H9 (cell line): Measurements from ENCODE around the gene JMJD1C.

DNA sequence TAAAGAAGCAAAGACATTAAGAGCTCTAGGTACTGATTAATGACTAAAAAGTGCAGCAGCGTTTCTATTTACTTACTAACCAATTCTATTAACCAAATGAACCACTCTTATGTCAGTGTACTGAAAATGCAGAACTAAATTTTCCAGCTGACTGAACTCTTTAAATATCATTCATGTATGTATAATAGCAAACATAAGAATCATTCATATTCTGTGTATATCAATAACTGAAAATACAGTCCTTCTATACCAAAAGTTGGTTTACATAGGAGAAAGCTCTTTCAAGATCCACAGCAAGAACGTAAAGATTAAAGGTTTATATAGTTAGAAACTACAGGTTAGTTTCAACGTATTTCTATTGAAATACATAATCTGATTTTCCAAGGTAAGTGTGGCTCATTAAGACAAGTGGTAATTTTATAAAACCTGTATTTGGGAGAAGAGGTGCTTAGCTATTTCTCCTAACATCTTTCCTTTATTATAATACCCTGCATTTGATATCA is 67.7 kb downstream of the NRBF2 start:
- PRO-cap, result no peak

DNA sequence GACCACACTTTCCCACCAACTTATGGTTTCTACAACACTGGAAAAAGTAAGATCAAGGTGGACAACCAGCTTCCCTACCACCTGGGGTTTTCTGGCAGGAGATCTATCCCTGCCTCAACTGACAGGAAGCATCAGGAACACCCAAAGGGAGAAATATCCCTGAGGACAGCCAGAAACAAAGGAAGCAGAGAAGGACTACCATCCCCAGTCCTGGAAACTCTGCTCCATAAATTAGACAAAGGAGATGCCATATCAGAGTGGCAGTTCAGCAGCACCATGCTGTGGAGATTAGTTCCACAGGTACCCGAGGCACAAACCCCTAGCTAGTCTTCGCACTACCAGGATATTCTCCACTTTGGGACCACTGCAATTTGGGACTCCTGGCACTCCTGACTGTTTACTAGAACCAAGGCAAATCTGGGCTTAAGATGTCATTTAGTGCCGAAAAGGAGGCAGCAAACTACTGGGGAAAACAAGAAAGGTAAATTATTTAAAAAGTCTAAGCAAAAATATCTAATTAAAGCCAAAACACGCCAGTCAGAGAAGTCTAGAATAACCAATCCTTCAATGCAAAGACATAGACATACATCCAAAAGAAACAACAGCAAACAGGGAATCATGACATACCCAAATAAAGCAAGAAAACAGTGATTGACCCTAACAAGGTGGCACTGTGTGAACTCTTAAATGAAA is 110.9 kb downstream of the NRBF2 start:
- PRO-cap, result no peak

DNA sequence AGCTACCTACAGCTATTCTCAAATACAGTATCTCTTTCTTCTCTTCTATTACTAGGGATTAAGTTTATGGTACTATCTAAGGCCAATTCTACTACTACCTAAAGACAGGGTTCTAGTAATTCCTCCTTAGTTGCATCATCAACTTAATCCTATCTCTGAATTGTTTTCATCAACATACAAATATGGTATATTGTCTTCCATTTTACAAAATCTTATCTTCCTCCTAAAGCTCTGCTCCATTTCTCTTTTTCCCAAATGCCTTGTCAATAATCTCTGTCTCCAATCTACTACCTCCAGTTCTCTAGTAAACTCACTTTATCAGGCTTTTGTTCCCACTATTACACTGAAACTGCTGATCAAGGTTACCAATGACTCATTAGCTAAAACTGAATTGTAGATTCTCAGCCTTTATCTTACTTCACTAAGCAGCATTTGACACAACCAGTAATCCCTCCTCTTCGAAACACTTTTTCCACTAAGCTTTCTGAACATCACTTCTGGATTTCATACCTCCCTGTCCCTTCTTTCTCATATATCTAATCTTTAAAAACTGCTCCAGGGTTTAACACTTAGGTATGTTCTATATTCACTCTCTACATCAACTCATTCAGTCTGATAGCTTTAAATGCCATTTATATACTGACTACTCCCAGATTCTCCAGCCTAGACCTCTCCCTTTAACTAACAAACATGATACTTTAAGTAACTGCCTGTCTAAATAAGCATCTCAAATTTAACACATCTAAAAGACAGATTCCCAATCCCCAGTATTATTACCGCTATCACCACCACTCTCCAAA is 28.2 kb downstream of the JMJD1C start:
- PRO-cap, result no peak

DNA sequence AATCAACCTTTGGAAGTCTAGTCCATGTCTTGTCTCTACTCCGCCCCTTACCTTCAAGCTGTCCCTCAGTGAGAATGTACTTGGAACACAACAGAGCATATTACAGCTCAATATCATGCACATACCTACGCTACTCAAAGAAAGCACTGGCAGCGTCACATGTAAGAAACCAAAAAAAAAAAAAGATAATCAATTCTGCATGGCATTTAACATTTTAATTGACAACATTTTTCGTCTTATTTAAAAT is 1.3 kb downstream of the JMJD1C start:
- PRO-cap, result no peak

DNA sequence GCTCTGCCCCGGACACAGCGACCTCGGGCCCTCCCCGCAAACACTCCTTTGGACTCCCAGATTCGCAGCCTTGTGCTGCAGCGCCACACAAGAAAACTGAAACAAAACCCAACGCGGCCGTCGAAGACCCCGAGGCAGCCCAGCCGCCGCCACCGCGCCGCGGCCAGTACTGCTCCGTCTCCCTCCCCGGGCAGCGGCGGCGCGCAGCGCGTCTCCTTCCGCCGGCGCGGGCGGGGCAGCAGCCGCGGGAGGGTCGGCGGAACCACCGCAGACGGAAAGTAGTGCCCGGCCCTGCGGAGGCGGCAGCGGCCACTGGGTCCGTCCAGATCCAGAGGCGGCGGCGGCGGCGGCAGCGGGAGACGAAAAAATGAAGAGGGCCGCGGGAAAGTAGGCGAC is at the start of gene JMJD1C:
JMJD1C (minus strand) TSS at position 171 of the 396 bp plus-strand sequence.
- PRO-cap, result bidirectional peak, plus-strand start at position 331 of the sequence, minus-strand start at position 171 of the sequence

- PRO-cap, result bidirectional peak, plus-strand start at chr10:63521403, minus-strand start at chr10:63521228
These were observed 219 bp upstream of the REEP3 start for GRCh38 chr10:63521055-63521309.

DNA sequence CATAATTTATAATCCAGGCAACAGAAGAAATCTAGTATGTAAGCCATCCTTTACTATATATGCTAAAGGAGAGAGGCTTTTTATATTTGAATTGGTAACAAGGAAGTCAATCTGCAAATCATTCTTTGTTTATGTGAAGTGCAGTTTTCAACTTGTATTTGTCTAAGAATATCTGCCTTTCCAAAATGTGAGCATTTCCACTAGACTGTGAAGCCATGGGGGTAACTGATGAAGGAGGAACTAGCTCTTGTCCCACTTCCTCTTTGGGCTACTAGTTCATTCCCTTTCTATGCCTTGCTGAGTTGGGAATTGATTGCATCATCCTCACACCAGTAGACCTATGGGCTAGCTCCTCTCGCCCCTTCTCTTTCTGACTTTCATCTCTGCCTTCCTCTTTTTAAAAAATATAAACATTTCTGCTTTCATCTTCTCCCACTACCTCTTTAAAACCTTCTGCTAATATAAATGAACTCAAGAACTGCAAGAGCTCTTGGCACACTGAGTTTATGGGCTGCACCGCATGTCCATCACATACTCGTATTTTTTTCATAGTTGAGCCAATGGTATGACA is 181.8 kb downstream of the REEP3 start:
- PRO-cap, result no peak

GRCh38 chr10:64041009-64041613 is 519.9 kb downstream of the REEP3 start:
- PRO-cap, result unidirectional peak, plus-strand start at chr10:64041507

DNA sequence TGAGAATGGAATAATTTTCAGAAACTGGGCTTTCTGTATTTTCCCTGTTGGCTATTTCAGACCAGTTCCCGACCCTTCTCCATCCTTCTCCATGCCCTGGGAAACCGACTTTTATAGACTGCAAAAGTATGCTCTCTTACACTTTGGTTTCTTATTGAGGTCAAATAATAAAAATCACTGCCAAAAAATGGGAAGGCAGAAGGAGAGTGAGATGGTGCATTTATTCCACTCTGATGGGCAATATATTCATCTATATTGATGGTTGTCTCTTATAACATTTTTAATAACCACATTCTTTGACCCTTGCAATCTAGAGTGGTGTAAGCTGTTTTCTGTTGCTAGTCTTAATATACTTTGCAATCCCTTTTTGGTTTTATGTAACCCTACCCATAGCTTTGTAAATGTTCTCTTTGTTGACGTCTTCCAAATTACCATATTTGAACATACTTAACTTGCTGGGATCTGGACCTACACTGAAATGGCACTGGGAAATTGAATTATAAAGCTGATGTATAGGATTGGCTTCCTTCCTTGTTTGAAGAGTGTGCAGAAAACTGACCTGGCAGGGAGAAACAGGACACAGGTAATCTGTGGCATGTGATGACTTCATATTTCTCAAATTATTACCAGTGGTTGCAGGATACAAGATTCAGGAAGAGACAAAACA is 1227.2 kb upstream of the LRRTM3 start:
- PRO-cap, result no peak

- PRO-cap, result no peak
These were observed 387.5 kb upstream of the LRRTM3 start for GRCh38 chr10:66538378-66538650.

- PRO-cap, result no peak
These were observed 208.3 kb upstream of the LRRTM3 start for GRCh38 chr10:66717541-66717893.

DNA sequence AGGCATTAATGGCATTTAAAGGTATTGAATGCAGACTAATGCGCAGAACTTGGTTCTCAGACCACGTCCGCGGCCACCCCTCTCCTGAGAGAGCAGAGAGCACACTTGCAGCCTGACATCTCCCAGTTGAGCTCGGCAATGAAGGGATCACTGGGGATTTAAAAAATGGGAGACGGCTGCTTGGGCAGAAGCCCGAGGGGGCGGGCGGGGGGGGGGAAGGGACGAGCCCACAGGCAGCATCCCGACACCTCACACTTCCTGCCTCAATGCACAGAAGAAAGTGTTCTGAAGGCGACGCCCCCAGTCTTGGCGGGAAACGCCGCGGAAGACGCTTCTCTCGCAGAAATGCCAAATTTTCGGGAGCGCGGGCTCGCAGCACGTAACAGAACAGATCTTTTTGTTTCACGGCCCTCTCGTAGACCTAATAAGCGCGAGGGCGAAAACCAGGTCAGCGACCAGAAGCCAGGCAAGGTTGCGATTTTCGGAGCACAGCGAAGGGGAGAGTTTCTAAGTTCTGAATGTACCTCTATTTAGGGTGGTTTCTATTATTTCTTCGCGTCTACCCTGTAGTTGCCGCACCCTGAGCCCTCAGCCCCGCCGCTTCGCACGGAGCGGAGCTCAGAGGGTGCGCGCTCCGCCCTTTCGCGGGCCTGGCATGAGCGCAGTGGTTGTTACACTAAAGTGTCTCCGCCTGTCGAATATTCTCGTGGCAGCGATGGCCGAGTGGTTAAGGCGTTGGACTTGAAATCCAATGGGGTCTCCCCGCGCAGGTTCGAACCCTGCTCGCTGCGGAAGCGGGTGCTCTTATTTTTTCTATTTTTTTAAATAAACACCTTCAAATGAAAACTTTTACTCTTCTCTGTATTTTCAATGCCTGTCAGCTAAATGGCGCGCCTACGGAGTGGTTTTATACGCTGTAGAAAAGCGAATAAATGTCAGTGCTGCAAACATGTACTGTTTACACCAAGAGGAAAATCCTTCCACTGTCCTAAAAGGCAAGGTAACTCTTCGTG is 68.1 kb upstream of the CTNNA3 start:
- PRO-cap, result bidirectional peak, plus-strand start at position 303 of the sequence, minus-strand start at position 282 of the sequence; bidirectional peak, plus-strand start at position 707 of the sequence, minus-strand start at position 657 of the sequence

DNA sequence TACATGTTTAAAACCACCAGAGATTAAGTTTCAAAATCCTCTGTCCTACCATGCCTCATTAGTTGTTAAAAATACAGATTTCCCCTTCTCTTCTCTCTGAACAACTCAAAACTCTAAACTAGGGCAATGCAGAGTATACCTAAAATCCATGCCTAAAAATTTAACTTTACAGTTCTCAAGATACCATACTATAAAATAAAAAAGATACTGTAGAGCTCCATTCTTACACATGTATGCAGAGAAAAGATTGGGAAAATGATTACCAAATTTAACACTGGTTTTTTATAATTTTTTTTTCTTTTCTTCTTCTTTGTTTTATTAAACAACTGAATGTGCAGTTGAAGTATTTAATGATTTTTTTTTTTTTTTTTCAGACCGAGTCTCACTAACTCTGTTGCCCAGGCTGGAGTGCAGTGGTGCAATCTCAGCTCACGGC is 21.1 kb downstream of the HERC4 start:
- PRO-cap, result no peak

DNA sequence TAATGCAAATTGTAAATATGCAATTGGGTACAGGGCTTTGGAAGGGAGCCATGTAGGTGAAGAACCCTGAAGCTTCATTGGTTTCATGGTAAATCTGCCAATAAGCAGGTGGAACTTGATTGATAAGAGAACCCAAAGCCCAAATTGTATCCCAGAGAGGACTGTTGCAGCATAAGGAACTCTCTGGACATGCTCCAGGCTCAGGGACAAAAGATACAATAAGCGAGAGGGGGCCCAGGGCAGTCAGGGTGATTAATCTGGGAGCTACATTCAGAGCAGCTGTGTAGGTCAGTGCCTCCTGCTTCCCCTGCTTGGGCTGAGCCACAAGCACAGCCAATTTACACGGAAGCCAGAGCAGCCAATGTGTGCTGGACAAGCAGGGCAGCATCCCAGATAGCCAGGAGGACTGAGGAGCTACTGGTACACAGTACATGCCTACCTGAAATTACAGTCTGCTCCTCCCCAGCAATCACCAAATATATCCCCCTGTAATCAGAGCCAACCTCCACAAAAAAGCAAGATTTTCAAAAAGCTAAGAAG is 24.2 kb downstream of the MYPN start:
- PRO-cap, result no peak

GRCh38 chr10:68230889-68231906 is 715 bp downstream of the ATOH7 start:
- PRO-cap, result bidirectional peak, plus-strand start at chr10:68231292, minus-strand start at chr10:68231150; bidirectional peak, plus-strand start at chr10:68231605, minus-strand start at chr10:68231509

DNA sequence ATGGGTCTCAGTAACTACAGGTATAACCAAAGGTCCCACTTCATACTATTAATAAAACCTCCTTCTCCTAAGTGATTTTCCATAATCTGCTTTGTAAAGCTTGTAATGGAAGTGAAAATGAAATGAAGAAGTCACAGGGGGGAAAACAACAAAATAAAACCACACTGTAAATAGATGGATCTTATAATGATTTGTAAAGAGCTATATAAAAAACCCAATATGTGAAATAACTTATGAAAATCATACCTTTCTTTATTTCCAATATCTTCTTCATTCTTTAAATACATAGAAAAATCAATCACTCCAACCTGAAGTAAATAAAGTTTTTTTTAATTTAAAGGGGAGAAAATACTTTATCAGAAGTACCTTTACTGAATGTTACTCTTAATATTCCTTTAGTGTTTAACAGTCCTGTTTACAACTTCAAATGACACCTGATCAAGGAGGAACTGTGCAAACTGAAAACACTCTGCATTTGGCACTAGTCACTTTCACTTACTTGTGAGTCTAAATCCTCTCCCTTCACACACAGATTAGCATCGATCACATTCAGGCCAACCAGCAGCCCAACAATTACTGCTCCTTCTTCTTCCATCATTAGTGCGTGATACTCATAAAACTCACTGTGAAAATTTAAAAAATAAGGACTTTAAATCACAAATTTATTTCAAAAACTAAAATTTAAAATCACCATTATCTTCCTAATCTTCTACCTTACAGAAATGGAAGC is 13.1 kb downstream of the RUFY2 start:
- PRO-cap, result no peak

DNA sequence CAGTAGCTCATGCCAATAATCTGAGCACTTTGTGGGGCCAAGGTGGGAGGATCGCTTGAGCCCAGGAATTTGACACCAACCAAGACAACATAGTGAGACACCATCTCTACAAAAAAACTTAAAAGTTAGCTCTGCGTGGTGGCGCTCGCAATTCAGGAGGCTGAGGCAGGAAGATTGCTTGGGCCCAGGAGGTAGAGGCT is 18.0 kb downstream of the SLC25A16 start:
- PRO-cap, result no peak

DNA sequence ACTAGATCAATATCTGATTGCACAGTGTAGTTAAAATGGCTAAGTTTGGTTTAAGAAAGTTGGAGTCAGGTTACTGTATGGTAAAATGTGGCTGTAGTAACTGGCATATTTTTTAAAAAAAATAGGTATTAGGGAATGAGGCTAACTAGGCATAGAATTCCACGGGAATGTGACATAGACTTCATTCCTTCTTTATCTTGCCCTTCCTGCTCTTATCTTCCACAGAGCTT is 58.0 kb downstream of the TET1 start:
- PRO-cap, result no peak

- PRO-cap, result no peak
These were observed 829 bp downstream of the STOX1 start for GRCh38 chr10:68828047-68828673.

- PRO-cap, result unidirectional peak, minus-strand start at chr10:68989515
These were observed 846 bp downstream of the KIFBP start for GRCh38 chr10:68989470-68989827.